Metastatic Breast Carcinoma in the Brain (tissue), 10 donors: ENCODE measurements around the genes NOS3 and ATG9B.

GRCh38 chr7:149874169-149874378 lies 305 bp downstream of the ATP6V0E2 start:
- PRO-cap, 10 experiments = no peak in any of the 10 experiments

- PRO-cap, 10 experiments = no peak in any of the 10 experiments
Measured at GRCh38 chr7:149883409-149883768, 9.6 kb downstream of the ATP6V0E2 start.

DNA sequence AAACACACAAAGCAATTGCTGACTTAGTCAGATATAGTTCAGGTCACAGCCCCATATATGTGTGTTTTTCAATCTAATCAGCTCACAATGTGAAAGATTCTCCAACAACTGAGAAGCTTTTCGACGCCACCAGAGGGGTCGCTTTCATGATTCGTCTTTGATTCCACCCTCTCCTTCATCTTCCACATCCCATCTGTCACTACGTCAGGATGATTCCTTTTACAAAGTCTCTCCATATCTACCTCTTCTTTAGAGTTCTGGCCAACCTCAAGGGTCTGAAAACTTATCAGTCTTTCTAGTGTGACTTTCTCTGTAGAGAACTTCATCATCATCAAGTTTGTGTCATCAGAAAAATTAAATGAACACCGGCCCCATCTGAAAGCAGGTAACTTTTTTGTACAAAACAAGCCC lies 188.6 kb upstream of the LRRC61 start:
- PRO-cap, 10 experiments = no peak in any of the 10 experiments

- PRO-cap, 10 experiments = no peak in any of the 10 experiments
Measured at GRCh38 chr7:150196559-150197308, 126.4 kb upstream of the LRRC61 start.

GRCh38 chr7:150324030-150325093 lies 1.0 kb upstream of the ACTR3C start:
- PRO-cap, 10 experiments = peak in 3 of 10 experiments; most common plus-strand start chr7:150324601 (in 1); most common minus-strand start chr7:150324642 (in 2)

DNA sequence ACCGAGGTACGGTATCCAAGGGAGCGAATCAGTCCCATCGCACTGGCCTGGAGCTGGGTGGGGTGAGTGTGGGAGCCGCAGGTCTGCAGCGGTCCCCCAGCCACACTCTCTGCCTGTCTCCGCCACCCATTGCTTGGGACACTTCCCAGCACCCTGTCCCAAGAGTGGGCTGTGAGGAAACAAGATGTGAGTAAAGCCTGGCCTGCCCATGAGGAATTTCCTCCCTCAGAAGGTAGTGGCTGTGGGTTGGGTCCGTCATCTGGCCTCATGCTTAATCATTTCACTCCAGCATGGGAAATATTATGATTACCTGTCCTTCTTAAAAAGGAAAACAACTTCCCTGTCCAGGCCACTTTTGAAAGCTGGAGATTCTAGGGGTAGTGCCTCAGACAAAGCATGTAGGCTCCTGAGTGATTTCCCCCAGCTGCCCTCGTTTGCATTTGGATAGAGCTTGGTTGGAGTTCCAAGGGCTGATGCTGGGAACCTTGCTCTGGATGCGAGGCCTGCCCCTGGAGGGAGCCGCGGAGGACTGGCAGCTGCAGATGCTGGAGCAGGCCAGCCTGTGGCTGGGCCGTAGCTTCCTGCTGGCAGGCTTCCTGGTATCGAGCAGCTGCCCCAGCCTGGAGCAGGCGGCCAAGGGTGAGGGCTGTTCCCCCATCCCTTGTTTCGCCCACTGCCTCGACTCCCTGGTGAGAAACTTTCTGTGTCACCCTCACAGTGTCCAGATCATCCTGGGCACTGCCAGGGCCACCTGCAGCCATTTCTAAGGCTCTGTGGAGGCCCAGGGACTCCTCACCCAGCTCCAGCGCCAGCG lies 6.3 kb upstream of the ACTR3C start:
- PRO-cap, 10 experiments = no peak in any of the 10 experiments

GRCh38 chr7:150340076-150341367 lies 907 bp downstream of the RARRES2 start:
- PRO-cap, 10 experiments = peak in 1 of 10 experiments; most common plus-strand start chr7:150340213 (in 1); most common minus-strand start chr7:150340158 (in 1)

GRCh38 chr7:150383101-150383504 lies 4.0 kb downstream of the ZNF775 start:
- PRO-cap, 10 experiments = peak in 1 of 10 experiments; most common plus-strand start chr7:150383280 (in 1)

DNA sequence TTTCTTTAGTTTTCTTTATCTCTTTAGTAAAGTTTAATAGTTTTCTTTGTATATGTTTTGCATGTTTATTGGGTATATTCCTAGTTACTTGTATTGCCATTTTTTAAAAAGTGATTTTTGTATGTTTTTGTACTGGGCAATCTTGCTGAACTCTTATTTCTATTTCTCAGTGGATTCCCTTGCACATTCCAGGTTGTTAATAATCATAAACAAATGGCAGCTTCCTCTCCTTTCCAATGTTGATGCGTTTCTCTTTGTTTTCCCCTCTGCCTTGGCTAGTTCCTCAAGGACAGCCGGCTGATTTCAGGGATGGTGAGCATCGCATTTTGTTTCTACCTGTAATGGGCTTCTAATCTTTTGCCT lies 11.3 kb upstream of the ENSG00000284691 start:
- PRO-cap, 10 experiments = no peak in any of the 10 experiments

GRCh38 chr7:150451859-150452589 lies 1.6 kb downstream of the GIMAP8 start:
- PRO-cap, 10 experiments = no peak in any of the 10 experiments

GRCh38 chr7:150568554-150569109 lies 1.4 kb downstream of the GIMAP4 start:
- PRO-cap, 10 experiments = no peak in any of the 10 experiments

- PRO-cap, 10 experiments = no peak in any of the 10 experiments
Measured at GRCh38 chr7:150687662-150688175, 2.2 kb downstream of the GIMAP2 start.

- PRO-cap, 10 experiments = no peak in any of the 10 experiments
Measured at GRCh38 chr7:150718468-150718878, 2.1 kb downstream of the GIMAP1 start.

- PRO-cap, 10 experiments = no peak in any of the 10 experiments
Measured at GRCh38 chr7:150741927-150743051, 5.1 kb downstream of the GIMAP5 start.

DNA sequence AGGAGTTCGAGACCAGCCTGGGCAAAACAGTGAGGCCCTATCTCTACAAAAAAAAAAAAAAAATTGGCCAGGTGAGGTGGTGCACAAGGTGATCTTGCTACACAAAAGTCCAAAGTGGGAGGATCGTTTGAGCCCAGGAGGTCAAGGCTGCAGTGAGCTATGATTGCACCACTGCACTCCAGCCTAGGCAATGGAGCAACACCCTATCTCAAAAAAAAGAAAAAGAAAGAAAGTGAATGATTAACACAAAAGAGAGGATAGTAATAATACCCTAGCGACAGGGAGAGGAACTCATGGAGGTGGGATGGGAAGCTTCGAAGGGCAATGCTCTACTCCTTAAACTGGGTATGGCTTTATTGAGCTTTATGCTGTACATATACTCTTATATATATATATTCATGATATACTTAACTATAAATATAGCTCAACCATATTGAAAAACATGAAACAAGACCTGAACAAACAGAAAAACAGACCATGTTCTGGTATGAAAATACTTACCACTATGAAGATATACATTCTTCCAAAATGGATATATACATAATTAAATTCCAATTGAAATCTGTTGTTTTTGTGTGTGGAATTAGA lies 30.3 kb downstream of the TMEM176B start:
- PRO-cap, 10 experiments = no peak in any of the 10 experiments

DNA sequence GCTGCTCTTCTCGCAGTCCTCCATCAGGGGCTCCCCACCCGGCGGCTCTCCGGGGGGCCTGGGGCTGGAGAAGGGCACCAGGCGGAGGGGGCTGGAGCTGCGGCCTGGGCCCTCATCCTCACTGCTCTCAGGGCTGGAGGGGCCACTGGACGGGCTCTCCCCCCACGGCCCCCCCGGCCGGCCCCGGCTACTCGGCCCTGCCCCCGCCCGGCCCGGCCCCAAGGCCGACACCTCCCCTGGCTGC lies 30.6 kb downstream of the KCNH2 start:
- PRO-cap, 10 experiments = no peak in any of the 10 experiments

DNA sequence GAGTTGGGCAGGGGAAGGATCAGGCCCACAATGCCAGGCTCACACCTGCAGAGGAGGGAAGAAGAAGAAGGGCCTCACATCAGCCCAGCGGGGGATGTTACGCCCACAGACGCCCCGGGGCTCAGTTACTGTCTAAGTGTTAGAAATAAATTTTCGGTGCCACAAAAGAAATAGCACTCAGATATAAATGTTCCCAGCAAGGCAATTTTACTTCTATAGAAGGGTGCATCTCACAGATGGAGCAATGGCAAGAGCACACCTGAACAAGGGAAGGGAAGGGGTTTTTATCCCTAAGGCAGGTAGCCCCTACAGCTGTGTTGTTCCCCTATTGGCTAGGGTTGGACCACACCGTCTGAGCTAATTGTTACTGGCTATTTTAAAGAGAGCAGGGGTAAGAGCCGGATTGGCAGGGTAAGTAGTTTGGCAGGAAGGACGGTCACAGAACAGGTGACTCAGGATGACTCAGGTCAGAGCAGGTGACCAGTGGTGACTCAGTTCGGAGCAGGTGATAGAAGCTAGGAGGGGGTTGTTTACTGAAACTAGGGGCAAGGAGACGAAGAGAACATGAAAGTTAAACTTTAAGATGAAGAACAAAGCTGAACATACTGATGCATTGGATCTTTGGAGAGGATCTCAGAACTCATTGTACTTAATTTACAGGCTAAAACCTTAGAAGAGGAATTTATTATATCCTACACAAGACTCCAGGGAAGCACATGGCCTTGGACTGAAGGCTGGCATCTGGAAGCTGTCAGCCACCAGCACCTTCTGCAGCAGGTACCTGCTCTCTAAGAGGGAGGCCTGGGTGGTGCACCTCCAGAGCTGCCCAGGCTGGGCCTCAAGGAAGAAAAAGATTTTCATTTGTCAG lies at the start of gene NOS3:
Gene NOS3, plus strand, starts transcription at position 494 of the 868 bp plus-strand sequence.
- PRO-cap, 10 experiments = no peak in any of the 10 experiments

GRCh38 chr7:150996295-150997346 lies 5.8 kb downstream of the NOS3 start:
- PRO-cap, 10 experiments = peak in 1 of 10 experiments; most common plus-strand start chr7:150996689 (in 1); most common minus-strand start chr7:150996526 (in 1)

GRCh38 chr7:151016637-151016930 lies 7.7 kb downstream of the ATG9B start:
- PRO-cap, 10 experiments = no peak in any of the 10 experiments

DNA sequence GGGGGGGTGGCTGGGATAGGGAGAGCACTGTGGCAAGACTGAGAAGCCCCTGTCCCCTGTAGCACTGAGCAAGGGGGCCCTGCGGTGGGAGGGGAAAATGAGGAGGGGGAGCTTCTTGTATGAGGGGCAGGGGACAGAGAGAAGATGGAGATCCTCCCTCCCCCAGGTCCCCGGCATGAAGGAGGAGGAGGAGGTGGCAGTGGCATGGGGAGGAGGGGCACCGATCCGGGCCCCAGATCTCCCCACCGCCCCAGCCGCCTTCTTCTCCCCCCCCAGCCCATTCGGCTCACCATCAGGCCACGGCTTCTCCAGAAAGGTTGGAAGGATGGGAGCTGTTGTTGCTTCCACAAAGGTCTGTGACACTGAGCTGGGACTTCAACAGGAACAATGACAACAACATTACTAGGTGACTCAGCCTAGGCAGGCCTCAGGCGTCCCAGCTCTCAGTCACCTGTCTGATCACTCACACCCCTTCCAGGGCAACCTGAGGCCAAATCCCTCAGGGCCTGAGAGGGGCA lies at the start of gene ATG9B:
Gene ATG9B, minus strand, starts transcription at position 364 of the 518 bp plus-strand sequence.
- PRO-cap, 10 experiments = peak in 5 of 10 experiments; most common minus-strand start position 364 of the sequence (in 4)